ENCODE data around the gene PCBP2.

DNA sequence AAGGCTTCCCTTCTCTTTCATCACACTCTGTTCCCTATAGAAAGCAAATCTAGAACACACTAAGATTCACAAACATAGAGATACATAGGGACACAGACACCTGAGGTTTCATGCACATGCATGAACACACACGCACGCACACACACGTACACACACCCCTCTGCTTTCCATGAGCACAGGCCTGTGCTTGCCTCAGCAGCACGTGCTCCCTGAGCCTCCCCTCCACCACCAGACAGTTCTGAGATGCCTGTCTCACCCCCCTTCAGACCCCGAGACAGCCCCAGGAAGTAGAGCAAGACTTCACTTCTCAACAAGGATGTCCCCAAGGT is 8.1 kb downstream of the RARG start:
- RAMPAGE, long total RNA = no peak
- RRBS = no CpG with 5 or more reads among the region's 5 CpGs

GRCh38 chr12:53279444-53279887 is 11.4 kb downstream of the ESPL1 start:
- RAMPAGE, long total RNA = no peak
- RRBS = no CpG with 5 or more reads among the region's 3 CpGs

GRCh38 chr12:53381897-53382604 is 2.1 kb downstream of the SP1 start:
- RAMPAGE, long total RNA = no peak
- RRBS = no CpG with 5 or more reads among the region's 7 CpGs

DNA sequence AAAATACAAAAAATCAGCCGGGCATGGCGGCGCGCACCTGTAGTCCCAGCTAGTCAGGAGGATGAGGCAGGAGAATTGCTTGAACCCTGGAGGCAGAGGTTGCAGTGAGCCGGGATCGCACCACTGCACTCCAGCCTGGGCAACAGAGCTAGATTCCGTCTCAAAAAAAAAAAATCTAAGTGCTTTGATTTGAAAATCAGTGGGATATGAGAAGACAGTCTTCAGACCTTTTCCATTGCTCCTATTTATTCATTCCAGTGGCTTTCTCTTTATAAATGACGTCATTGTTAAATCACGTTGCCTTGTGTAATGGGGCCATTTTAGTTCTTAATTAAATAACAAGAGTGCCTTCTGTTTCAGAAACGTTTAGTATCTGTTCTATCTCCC is 10.5 kb downstream of the SP1 start:
- RAMPAGE, long total RNA = no peak
- RRBS = no CpG with 5 or more reads among the region's 10 CpGs

DNA sequence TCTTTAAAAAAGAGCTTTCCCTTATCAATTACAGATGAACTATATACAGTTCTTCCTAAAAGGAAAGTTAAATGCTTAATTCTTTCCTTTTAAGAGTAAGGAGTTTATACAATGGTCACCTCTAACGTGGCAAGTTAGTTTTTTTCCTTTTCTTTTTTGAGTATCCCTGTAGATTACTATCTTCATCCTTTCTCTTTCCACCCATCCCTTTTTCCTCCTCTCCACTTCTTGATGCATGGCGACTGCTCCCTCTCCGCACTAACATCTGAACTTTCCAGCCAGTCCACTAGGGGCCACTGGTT is 383 bp upstream of the PCBP2 start:
- RAMPAGE, long total RNA = no peak
- RRBS = no CpG with 5 or more reads among the region's 3 CpGs

DNA sequence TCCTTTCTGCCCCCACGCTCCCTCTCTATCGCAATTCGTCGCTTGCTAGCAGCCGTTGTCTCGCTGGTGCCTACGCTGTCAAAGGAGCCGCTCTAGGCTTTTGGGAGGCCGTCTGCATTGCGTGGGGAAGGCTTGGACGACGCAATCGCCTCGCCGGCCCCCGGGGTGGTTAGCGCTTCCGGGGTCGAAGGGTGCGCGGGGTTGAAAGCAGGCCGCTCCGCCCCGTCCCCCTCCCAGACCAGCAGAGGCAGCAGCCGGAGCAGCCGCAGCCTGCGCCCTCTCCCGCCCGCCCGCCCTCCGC is at the start of gene PCBP2:
Gene PCBP2 (plus strand): TSS at position 233 of the 301 bp plus-strand sequence.
- RAMPAGE, long total RNA = no peak
- RRBS = 3% methylated on average over 7 of the region's 31 CpGs

DNA sequence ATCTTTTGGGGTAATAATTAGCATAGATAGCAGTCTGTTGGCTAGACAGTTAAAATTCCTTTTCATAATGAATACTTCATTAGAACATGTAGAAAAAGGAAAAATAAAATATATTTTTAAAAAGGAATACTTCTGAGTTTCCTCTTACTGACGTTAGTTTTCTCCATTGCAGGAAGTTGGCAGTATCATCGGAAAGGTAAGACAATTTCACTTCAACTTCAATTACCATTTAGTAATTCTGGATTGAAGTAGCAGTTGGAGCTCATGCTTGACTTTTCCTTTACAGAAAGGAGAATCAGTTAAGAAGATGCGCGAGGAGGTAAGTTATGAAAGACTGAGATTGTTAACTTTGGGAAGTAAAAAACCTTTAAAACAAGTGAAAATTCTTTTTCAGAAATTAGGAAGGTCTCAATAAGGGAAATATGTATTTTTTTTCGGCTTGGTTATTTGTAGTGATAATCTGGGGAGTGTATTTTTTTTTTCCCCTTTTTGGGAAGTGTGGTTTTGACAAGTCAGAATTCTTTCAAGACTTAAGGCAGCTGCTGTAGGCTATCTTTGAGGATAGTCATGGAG is 3.4 kb downstream of the PCBP2 start:
- RAMPAGE, long total RNA = no peak
- RRBS = no CpG with 5 or more reads among the region's 5 CpGs

DNA sequence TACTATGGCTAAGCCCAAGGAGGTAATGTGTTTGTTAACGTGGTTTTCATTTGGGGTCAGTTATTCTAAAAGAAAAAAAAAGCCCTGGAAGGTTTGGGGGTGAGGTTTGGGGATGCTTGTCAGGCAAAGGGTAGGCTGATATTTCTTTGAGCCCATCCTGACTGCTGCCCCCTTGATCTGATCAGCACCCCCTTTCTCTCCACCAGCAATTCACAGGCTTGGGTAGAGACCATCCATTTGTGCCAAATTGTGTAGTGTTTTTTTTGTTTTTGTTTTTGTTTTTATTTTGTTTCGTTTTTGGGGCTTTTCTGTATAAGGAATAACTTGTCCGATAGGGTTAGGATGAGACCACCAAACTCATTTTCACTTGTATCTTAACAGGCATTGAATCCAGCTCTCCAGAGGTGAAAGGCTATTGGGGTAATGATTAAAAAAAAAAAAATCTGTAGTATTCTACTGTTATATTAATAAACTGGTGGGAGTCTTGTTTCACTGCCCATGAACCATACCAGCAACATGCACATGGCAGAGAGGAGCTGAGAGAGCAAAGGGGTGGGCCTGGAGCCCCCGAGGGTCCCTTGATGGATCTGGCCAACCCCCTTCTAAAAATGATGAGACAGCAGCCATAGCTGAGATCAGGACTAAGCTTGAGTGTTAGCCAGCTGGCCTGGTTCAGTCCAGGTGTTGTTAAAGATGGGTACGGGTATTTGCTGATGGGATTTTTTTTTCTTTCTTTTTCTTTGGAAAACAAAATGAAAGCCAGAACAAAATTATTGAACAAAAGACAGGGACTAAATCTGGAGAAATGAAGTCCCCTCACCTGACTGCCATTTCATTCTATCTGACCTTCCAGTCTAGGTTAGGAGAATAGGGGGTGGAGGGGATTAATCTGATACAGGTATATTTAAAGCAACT is 15.8 kb downstream of the PCBP2 start:
- RAMPAGE, long total RNA = no peak
- RRBS = no CpG with 5 or more reads among the region's 5 CpGs

GRCh38 chr12:53514105-53514673 is 6.9 kb upstream of the NPFF start:
- RAMPAGE, long total RNA = no peak
- RRBS = no CpG with 5 or more reads among the region's 5 CpGs

GRCh38 chr12:53538379-53538959 is 31.2 kb upstream of the NPFF start:
- RAMPAGE, long total RNA = no peak
- RRBS = no CpG with 5 or more reads among the region's 1 CpG

GRCh38 chr12:53591480-53591948 is 34.7 kb downstream of the ATF7 start:
- RAMPAGE, long total RNA = no peak
- RRBS = no CpG with 5 or more reads among the region's 4 CpGs

DNA sequence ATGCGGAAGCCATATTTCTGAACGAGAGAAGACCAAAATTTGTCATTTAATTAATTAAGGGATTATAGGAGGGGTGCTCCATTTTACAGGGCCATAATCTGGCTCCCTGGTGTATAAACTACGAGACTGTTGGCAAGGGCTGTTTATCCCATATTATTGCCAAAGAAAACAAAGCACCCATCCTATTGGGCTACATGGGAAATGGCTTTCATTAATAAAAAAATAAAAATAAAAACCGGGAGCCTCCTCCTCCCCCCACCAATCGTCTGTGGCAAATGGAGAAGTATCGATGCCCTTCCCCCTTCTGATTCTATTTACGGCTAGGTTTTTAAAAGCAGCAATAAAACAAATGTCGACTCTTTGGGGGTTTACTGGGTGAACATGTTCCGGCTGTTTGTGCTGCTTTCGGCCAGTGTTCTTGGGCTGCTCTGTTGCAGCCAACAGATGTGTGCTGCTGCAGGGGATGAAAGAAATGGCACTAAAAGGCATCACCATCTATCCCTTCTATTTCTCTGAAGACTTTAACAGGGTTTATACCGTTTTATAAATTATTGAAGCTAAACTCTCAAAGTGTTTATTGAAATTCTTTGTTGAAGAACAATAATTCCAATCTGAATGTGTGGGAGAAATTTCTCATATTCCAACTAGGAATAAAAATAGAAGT is 24.7 kb downstream of the ATF7 start:
- RAMPAGE, long total RNA = no peak
- RRBS = no CpG with 5 or more reads among the region's 11 CpGs

DNA sequence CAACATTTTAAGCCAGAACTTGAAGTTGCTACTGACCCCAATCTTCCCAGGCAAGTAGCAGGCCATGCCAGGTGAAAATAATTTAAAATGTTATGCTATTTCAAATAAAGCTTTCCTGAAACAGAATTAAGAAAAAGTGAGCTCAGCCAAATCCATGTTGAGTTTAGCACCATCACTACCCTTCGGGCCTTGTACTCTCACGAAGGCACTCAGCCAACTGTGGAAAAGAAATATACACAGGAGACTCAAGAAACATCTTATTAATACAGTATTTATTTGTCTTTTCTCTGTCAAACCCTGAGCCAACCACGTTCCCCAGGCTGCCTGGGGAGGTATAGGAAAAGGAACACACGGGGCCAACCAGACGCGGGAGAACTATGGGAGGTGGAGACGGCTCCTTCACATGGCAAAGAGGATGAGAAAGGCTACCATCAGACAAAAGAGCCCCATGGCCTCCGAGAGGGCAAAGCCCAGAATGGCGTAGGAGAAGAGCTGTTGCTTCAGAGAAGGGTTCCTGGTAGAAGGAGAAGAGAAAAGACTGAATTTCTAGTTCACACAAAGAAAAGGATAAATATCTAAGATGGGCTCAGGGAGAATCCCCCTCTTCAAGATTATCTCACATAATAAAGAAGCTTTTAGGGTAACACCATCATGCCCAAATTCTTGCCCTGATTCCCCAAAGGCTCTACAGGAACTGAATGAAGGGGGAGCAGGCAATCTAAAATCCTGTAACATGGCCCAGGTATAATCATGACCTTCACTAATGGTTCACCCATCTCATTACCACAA is 10.8 kb downstream of the ATP5MC2 start:
- RAMPAGE, long total RNA = no peak
- RRBS = no CpG with 5 or more reads among the region's 9 CpGs

DNA sequence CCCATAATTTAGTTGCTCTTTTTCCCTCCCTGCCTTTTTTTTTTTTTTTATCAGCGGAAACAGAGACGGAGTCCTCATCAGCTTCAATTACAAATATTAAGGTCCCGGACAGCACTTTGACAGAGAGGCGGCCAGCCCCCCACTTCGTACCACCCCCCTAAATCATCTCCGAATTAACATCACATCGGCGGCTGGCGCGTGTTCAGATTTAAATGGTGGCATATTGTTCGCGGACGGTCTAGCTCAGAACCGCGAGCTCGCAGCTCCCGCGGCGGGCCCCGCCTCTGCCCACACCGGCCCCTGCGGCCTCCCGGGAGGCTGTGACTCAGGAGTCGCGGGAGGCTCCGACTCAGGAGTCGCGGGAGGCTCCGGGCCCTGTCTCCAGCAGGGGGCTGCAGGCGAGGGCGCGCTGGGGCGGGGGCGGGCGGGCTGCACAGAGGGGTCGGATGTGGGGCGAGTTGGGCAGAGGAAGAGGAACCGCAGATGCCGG is 19.4 kb upstream of the ATP5MC2 start:
- RAMPAGE, long total RNA = no peak
- RRBS = 3% methylated on average over 7 of the region's 39 CpGs

DNA sequence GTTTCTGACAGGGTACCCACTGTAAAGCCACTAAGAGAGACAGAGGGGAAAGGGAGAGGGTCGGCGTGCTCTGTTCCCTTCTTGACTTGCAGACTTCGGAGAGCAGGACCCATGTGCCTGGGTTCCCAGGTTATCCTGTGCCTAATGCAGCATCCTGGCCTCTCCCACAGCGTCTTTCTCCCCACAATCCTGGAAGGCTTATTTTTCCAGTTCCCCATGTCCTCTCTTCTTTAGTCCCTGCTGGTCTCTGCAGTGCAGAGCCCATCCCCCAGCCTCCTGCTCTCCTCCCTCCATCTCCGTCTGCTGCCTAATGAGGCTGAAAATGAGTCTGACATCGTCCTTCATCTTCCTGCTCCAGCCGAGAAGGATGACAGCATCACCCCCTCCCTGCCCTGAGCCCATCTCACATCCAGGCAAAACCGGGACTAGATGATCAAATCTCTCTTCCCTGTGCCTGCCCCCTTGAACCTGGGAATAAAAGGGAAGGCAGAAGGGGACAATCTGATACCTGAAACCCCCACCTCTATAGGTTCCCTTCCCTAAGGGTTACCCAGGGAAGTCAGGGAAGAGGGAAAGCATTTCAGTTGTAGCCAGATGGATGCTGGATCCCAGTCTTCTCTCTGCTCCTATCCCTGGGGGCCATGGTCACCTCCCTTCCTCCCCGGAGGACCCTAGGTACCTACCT is 15.0 kb downstream of the CALCOCO1 start:
- RAMPAGE, long total RNA = no peak
- RRBS = no CpG with 5 or more reads among the region's 9 CpGs

DNA sequence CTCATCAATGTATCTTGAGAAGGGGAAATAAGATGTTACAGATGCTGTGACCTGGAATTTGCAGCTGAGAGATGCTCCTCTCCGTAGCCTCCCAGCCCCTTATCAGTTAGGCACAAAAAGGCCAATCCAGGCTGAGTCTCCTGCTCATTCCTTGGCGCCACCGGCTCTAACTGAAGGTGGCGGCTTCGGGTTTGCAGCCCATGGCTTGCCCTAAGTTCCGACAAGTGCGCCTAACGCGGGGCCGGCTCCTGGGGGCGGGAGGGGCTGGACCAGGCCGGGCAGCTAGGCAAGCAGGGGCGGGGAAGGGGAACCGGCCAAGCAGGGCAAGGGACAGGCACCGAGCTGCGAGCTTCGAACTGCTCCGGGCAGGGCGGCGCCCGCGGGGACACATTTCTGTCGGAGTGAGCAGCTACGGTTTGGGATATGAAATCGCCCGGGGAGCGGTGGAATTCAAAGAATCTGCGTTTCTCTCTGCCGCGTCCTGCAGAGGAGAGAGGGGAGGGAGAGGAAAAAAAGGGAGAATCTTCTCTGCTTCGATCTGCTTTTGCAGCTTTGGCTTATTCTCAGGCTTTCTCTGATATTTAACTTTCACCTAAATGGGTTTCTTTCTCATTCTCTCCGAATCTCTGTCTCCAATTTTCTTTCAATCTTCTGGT is 1.7 kb upstream of the HOXC12 start:
- RAMPAGE, long total RNA = no peak
- RRBS = 7% methylated on average over 22 of the region's 32 CpGs

DNA sequence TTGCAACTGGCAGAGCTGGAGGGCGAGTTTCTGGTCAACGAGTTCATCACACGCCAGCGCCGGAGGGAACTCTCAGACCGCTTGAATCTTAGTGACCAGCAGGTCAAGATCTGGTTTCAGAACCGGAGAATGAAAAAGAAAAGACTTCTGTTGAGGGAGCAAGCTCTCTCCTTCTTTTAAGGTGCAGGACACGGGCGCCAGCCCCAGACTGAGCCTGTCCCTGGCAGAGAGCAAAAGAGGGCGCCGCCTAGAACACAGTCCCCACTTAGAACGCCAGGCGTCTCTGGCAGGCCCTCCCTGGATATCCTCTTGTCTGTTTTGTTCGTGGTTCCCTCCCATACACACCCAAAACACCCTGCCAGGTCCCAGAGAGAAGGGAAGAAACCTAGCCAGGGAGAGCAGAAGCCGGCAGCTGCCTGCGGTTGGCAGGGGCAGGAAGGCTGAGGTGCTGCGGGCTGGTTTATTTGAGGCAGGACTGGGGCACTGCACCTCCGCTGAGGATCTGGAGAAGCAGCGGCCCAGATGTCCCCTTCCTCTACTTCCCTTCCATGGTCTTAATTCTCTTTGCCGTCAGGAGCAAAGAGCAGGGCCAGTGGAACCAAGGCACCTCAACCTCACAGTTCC is 1.8 kb downstream of the HOXC12 start:
- RAMPAGE, long total RNA = no peak
- RRBS = 6% methylated on average over 3 of the region's 20 CpGs

GRCh38 chr12:53984405-53984653 is 617 bp upstream of the HOXC10 start:
- RAMPAGE, long total RNA = no peak
- RRBS = no CpG with 5 or more reads among the region's 6 CpGs

GRCh38 chr12:54016431-54017588 is 8.0 kb downstream of the HOXC8 start:
- RAMPAGE, long total RNA = no peak
- RRBS = 5% methylated on average over 4 of the region's 42 CpGs

GRCh38 chr12:54019517-54020318 is 8.5 kb upstream of the HOXC6 start:
- RAMPAGE, long total RNA = no peak
- RRBS = no CpG with 5 or more reads among the region's 19 CpGs

All from cardiac muscle cell (in vitro differentiated cells and primary cell).